MCF 10A (cell line): Measurements from ENCODE around the gene MIB1.

- PRO-cap = no peak
- RRBS = no CpG with 5 or more reads among the region's 3 CpGs
Measured at GRCh38 chr18:13763603-13764032, 37.1 kb downstream of the RNMT start.

DNA sequence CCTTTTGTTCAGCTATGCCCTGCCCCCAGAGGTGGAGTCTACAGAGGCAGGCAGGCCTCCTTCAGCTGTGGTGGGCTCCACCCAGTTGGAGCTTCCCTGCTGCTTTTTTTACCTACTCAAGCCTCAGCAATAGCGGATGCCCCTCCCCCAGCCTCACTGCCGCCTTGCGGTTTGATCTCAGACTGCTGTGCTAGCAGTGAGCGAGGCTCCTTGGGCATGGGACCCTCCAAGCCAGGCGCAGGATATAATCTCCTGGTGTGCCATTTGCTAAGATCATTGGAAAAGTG lies 89.1 kb downstream of the ZNF519 start:
- PRO-cap = no peak
- RRBS = no CpG with 5 or more reads among the region's 5 CpGs

DNA sequence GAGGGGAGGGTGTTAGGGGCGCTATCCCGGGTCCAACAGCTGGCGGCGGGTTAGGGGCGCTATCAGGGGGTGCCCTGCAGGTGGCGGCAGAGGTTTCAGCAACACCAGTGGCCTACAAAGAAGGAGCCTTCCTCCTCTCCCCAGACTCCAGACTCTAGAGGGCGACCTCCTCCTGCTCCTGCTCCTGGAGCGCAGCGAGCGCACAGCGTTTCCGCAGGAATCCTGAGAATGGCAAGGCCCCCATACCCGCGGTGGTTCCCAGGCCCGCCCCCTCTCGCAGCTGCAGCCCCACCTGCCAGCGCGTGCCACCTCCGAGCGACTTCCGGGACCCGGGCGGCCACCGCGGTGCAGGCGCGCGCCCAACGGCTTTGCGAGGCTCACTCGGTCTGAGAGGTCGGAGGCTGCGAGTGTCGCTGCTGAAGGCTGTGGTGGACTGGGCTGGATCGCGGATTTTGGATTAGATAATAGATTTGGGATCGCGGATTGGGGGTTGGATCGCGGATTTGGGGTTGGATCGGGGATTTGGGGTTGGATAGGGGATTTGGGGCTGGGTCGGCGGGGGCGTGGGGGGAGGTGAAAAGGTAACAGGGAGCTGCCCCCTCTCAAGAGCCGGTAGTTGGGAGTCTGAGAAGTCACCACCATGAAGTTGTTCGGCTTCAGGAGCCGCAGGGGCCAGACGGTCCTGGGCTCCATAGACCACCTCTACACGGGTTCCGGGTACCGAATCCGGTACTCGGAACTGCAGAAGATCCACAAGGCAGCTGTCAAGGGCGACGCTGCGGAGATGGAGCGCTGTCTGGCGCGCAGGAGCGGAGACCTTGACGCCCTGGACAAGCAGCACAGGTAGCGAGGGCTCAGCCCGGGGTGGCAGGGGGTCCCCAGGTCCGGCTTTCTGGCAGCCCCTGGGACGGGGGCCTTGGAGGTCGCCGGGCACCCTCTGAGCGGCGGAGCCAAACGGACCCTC lies 46.8 kb upstream of the ZNF519 start:
- PRO-cap = bidirectional peak, plus-strand start at position 321 of the sequence, minus-strand start at position 275 of the sequence
- RRBS = 46% methylated on average over 3 of the region's 70 CpGs

DNA sequence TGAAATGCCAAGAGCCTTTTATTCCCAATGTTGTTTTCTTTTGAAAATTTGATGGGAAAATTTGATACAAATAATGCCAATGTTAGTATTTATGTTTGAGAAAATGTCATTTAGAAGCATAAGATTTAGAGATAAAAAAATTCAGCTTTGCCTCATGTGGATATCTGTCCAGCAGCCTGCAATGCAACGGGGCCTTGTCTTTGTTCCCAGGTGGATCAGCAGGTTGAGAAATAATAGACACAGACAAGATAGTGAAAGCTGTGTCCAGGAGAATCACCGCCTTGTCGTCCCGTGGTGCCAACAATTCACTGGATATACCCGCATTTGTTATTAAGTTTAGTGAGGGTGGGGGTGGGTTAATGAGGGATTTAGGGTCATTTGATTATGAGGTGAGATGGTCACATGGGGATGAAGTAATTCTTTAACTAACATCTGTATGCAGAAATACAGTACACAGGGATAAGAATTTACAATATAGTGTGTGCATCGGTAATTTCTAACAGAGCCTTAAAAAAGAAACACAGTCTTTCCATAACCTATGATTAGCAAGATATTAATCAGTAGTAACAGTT lies 50.0 kb downstream of the ANKRD30B start:
- PRO-cap = no peak
- RRBS = no CpG with 5 or more reads among the region's 6 CpGs

DNA sequence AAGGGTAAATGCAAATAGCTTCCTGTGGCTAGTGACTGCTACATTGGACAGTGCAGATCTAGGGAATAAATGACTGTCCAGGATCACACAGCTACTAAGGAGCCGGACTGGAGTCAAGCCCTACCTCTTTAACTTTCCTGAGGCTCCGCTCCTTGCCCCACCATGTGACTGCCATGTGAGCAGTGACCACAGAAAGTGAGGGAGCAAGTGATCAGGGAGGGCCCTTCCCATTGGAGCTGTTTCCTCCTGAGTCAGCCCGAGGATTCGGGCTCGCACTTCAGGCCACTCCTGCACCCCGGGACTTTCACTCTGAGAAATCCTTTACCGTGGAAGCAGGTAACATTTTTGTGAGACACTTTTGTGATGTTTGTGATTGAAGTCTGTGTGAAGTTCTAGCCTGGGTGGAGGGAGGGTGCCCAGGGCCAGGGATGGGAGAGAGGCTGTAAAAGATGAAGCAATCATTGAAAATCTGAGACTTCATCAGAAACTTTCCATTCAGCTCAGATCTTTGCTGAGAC lies 198.1 kb downstream of the ANKRD30B start:
- PRO-cap = no peak
- RRBS = no CpG with 5 or more reads among the region's 7 CpGs

DNA sequence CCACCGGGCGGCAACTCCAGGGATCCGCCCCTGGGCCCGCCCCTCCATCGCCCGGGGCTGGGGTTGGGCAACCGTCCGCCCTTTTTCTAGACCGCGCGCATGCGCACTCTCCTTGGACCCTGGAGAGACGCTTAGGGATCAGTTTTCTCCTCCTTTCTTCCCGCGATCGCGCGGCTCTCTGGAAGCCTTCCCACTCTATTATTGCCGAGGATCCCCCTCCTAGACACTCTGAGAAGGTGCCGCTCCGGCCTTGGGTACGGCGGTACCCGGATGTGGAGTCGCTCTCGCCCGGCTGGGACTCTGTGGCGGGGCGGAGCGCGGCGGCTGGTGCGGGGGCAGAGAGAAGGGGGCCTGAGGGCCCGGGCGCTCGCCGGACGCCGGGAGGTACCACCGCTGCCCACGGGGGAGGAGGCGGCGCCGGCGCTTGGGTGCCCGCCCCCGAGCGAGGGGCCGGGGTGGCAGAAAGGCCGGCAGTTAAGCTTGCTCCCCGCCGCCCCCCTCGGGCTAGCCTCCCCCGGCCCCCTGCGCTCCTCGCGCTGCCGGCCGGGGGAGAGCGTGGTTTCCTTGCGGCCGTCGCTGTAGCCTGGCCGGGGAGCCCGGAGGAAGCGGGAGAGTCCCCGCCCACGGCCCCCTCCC lies at the start of gene MIB1:
Gene MIB1, plus strand, starts transcription at position 112 of the 636 bp plus-strand sequence.
- PRO-cap = bidirectional peak, plus-strand start at position 157 of the sequence, minus-strand start outside the sequence; bidirectional peak, plus-strand start outside the sequence, minus-strand start at position 585 of the sequence
- RRBS = 1% methylated on average over 31 of the region's 68 CpGs

GRCh38 chr18:21811906-21812838 lies 71.6 kb downstream of the MIB1 start:
- PRO-cap = no peak
- RRBS = no CpG with 5 or more reads among the region's 5 CpGs

GRCh38 chr18:22018352-22018756 lies 151.0 kb upstream of the GATA6 start:
- PRO-cap = no peak
- RRBS = no CpG with 5 or more reads among the region's 3 CpGs

DNA sequence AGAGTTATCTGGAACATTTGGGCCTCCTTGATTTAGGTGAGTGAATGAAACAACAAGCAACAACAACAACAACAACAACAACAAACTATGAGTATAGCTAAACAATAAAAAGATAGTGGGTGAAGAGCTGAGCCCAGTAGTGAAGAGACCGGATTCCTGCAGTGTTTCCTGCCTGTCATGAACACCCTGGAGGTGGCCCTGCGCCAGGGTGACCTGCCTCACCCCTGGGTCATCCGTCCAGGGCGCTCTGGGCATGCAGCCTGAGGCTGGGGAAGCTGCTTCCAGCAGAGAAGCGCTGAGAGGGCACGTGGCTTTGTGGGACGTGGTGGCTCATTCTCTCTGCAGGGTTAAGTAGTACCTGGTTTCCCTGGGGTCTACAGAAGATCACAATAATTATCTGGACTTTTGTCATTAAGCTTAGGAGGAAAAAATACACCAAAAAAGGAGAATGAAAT lies 56.0 kb upstream of the GATA6 start:
- PRO-cap = no peak
- RRBS = no CpG with 5 or more reads among the region's 7 CpGs

- PRO-cap = no peak
- RRBS = no CpG with 5 or more reads among the region's 12 CpGs
Measured at GRCh38 chr18:22173177-22173786, 3.9 kb downstream of the GATA6 start.

GRCh38 chr18:22174889-22175201 lies 5.5 kb downstream of the GATA6 start:
- PRO-cap = no peak
- RRBS = no CpG with 5 or more reads among the region's 2 CpGs

DNA sequence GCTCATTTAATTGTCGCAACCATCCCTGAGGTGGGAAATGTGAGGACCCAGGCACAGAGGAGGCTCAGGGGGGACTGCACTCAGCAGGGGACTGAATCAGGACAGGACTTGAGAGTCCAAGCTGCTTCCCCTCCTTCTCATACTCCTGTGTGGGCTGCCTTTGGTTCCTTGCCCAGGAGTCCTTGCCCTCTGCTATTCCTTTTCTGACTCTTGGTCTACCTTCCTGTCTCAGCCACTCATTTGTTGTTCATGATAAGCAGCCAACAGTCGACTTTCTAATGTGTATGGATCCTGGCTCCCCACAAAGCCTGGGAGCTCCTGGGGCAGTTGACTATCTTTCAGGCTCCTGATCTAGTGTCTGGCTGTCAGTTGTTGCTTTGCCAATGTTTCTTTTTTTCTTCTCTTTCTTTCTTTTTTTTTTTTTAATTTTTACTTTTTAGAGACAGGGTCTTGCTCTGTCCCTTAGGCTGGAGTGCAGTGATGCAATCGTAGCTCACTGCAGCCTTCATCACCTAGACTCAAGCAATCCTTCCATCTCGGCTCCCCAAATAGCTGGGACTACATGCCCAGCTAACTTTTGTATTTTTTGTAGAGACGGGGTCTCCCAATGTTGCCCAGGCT lies 28.4 kb downstream of the GATA6 start:
- PRO-cap = no peak
- RRBS = no CpG with 5 or more reads among the region's 5 CpGs

- PRO-cap = no peak
- RRBS = 100% methylated on average over 4 of the region's 37 CpGs
Measured at GRCh38 chr18:22200518-22201402, 31.4 kb downstream of the GATA6 start.

- PRO-cap = no peak
- RRBS = no CpG with 5 or more reads among the region's 4 CpGs
Measured at GRCh38 chr18:22308600-22309053, 109.1 kb downstream of the CTAGE1 start.

DNA sequence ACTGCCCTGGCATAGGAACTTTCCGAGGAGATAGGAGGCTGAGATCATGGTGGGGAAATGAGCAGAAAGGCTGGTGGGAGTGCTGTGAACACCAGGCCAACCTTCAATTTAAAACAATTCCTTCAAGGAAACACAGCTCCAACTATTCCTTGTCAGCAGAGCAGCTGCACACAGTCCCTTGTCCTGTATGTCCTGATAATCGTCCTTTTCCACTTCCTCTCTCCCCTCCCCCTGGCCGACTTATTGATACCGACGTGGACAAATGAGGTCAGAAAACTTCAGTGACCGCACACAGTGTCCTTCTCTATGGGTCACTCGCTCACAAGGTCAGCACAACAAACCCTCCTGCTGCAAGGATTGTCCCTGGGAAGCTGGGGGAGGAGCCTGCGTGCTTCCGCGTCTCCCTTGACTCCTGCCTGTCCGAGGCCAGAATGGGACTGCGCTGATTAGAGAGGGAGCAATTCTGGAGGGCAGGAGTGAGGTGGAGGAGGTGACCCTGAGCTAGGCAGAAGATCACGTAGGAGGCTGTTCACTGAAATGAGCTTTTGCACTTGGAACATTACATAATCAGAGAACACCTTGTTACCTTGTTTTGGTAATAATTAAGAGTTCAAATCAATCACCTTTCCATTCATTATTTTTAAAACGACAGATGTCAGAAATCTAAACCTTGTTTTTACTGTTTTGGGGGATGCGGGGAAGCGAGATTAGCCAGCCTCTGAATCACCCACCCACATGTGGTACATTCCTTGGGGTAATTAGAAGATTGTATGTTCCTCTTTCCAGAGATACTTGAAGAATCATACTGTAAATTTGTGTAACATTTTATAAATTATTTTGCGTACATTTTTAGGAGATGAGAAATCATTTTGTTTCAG lies 70.7 kb downstream of the CTAGE1 start:
- PRO-cap = no peak
- RRBS = no CpG with 5 or more reads among the region's 17 CpGs

GRCh38 chr18:22349555-22350103 lies 68.1 kb downstream of the CTAGE1 start:
- PRO-cap = no peak
- RRBS = no CpG with 5 or more reads among the region's 9 CpGs

DNA sequence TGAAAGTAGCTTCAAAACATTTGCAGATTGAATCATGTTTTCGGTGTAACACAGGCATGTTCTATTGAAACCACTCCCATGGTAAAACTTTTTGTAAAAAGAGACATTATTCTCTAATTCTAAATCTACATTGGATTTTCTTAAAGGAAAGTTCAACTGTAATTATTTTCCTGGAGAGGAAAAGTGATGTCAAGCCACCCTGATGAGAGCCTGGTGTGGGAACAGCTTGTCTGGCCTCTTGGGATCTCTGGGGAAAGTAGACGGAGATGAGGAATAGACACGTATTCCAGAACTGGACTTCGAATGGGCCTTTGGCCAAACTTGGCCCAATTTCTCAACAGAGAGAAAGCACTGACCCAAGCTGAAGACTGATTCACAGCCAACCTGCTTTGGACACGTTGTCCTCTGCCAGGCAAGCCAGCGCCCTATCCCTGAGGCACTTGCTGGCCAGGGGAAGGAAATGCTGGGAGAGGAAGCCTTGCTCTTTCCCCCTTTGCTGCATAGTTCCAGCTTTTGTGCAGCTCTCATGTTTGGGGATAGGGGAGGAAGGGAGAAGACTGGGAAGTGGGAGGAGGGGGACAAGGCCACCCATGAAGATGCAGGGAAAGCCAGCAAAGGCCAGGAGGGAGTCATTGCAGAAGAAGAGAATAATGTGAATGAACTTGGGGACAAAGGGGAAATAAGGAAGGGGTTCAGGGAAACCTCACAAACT lies 70.9 kb upstream of the CTAGE1 start:
- PRO-cap = no peak
- RRBS = no CpG with 5 or more reads among the region's 6 CpGs

- PRO-cap = no peak
- RRBS = no CpG with 5 or more reads among the region's 2 CpGs
Measured at GRCh38 chr18:22626802-22627071, 209.0 kb upstream of the CTAGE1 start.

DNA sequence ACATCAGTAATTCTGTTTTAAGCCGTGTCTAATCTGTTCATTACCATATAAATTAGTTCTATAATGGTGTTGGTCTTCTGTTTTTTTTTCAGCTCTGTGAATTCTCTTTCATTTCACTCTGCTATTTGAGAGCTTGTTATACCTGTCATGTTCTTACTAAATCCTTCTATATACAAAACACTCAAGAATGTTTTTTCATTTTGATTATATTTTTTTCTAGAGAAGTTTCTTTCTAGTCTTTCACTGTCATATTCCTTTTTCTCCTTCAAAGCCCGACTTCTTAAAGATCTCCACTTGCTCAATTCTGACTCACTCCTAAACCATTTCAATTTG lies 111.3 kb upstream of the RBBP8 start:
- PRO-cap = no peak
- RRBS = no CpG with 5 or more reads among the region's 2 CpGs

DNA sequence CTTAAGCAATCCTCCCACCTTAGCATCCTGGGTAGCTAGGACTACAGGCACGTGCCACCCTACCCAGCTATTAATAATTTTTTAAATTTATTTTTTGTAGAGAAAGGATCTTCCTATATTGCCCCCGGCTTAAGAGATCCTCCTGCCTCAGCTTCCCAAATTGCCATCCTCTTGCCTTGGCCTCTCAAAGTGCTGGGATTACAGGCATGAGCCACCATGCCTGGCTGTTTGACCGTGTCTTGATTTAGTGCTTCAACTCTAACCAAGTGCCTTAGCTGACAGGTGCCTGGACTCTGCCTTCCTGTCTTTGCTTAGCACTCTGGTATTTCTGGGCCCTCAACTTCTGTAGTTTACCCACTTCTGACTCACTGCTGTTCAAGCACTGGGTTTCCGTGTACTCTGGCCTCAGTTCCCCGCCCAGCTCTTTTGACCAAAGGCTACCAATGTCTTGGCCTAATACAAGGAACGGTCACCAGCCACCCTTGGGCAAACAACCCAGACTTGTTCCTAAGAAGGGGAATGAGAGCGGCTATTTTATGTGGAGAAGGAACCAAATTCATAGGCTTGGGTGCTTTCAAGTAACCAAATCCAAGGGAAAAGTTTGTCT lies 35.7 kb upstream of the CABLES1 start:
- PRO-cap = no peak
- RRBS = no CpG with 5 or more reads among the region's 7 CpGs